Keratinocyte (primary cell): ENCODE measurements around the genes RNF133 and PAX4.

CAGE:
- cytosol, long polyA minus RNA = no peak
- cytosol, long polyA plus RNA = no peak
- long polyA plus RNA = no peak
- nucleus, long polyA minus RNA = no peak
- nucleus, long polyA plus RNA = no peak
Observed at GRCh38 chr7:121372418-121373117, 23.5 kb downstream of the FAM3C start.

GRCh38 chr7:122307154-122307531 lies 2.6 kb upstream of the FEZF1 start:
CAGE:
- cytosol, long polyA minus RNA = no peak
- cytosol, long polyA plus RNA = no peak
- long polyA plus RNA = no peak
- nucleus, long polyA minus RNA = no peak
- nucleus, long polyA plus RNA = no peak

GRCh38 chr7:122672115-122672401 lies 26.9 kb downstream of the RNF133 start:
CAGE:
- cytosol, long polyA minus RNA = no peak
- cytosol, long polyA plus RNA = no peak
- long polyA plus RNA = no peak
- nucleus, long polyA minus RNA = no peak
- nucleus, long polyA plus RNA = no peak

DNA sequence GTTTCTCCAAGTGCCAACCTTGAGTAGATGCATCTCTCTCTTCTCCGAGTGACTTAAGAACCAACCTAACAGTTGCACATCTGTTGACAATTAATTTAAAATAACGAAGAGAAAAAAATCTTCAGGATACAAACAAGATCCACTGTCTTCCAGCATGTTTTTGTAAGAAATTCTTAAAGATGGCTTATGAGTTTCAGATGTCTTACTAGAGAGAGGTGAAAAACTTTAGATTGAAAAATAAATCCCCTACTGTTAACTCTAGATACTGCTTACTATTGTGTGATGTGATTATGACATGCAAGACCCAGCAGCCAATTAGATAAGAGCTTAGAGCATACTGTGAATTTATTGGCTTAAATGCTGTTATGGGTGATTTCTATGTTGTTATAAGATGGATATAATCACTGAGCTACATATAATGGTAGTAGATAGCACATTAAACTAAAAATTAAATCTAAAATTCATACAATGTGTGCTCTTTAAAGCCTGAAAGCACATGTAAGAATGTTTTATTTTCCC lies at the start of gene RNF133:
TSS of gene RNF133 (minus strand) at position 232 of the 519 bp plus-strand sequence.
CAGE:
- cytosol, long polyA minus RNA = no peak
- cytosol, long polyA plus RNA = no peak
- long polyA plus RNA = no peak
- nucleus, long polyA minus RNA = no peak
- nucleus, long polyA plus RNA = no peak

GRCh38 chr7:122828662-122829339 lies 57.5 kb downstream of the CADPS2 start:
CAGE:
- cytosol, long polyA minus RNA = no peak
- cytosol, long polyA plus RNA = no peak
- long polyA plus RNA = no peak
- nucleus, long polyA minus RNA = no peak
- nucleus, long polyA plus RNA = no peak

DNA sequence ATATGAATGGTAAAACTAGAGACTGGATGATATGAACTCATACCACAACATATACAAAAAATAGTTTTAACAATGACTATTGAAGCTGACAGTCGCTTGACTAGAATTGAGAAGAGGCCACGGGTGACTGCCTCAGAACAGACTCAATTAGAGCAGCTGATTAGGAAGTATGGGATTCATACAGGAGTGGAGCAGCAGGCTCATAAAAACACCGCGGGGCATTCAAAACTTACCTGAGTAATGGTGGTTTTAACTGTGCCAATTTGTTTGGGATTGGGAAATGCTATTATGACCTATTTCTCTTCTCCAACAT lies 2.1 kb downstream of the CADPS2 start:
CAGE:
- cytosol, long polyA minus RNA = no peak
- cytosol, long polyA plus RNA = no peak
- long polyA plus RNA = no peak
- nucleus, long polyA minus RNA = no peak
- nucleus, long polyA plus RNA = no peak

CAGE:
- cytosol, long polyA minus RNA = no peak
- cytosol, long polyA plus RNA = no peak
- long polyA plus RNA = no peak
- nucleus, long polyA minus RNA = no peak
- nucleus, long polyA plus RNA = no peak
Observed at GRCh38 chr7:122913617-122914114, 27.4 kb upstream of the CADPS2 start.

GRCh38 chr7:123041034-123041404 lies 45.5 kb upstream of the TAS2R16 start:
CAGE:
- cytosol, long polyA minus RNA = no peak
- cytosol, long polyA plus RNA = no peak
- long polyA plus RNA = no peak
- nucleus, long polyA minus RNA = no peak
- nucleus, long polyA plus RNA = no peak

DNA sequence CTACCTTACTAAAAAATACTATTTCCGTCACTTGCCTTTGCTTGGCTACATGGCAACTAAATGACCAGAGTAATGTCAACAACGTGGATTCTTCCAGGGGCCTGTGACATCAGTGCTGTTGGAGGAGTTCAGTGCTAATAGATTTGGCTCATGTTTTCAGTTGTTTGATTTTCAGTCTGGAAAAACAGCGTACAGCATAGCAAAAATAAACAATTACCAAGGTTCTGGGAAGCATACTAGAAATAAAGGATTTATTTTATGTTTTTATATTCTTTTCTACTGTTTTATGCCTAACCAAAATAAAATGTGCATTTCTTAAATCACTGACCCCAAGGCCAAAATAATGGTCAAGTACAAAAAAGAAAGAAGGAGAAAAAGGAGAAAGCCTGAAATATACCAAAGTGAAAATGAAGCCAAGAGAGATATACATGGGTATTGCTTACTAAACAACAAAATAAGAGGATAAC lies 2.8 kb upstream of the ASB15 start:
CAGE:
- cytosol, long polyA minus RNA = no peak
- cytosol, long polyA plus RNA = no peak
- long polyA plus RNA = no peak
- nucleus, long polyA minus RNA = no peak
- nucleus, long polyA plus RNA = no peak

CAGE:
- cytosol, long polyA minus RNA = no peak
- cytosol, long polyA plus RNA = no peak
- long polyA plus RNA = no peak
- nucleus, long polyA minus RNA = no peak
- nucleus, long polyA plus RNA = no peak
Observed at GRCh38 chr7:123622453-123623167, 21.0 kb downstream of the ASB15 start.

GRCh38 chr7:123645247-123646043 lies 10.2 kb upstream of the LMOD2 start:
CAGE:
- cytosol, long polyA minus RNA = no peak
- cytosol, long polyA plus RNA = no peak
- long polyA plus RNA = no peak
- nucleus, long polyA minus RNA = no peak
- nucleus, long polyA plus RNA = no peak

GRCh38 chr7:123673800-123674003 lies 18.0 kb downstream of the LMOD2 start:
CAGE:
- cytosol, long polyA minus RNA = no peak
- cytosol, long polyA plus RNA = no peak
- long polyA plus RNA = no peak
- nucleus, long polyA minus RNA = no peak
- nucleus, long polyA plus RNA = no peak

DNA sequence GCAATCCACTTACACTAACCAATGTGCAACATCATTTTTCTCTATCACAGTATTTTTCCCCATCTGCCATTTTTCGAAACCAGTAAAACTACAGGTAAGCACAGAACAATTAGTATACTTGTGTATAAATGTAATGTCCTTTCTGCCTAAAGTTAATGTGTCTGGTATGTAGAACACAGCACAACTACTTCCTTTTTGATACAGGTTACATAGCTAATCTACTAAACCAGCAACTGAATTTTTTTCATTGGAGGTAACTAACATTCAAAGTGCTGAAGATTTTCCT lies 2.1 kb downstream of the WASL start:
CAGE:
- cytosol, long polyA minus RNA = no peak
- cytosol, long polyA plus RNA = no peak
- long polyA plus RNA = no peak
- nucleus, long polyA minus RNA = no peak
- nucleus, long polyA plus RNA = no peak

DNA sequence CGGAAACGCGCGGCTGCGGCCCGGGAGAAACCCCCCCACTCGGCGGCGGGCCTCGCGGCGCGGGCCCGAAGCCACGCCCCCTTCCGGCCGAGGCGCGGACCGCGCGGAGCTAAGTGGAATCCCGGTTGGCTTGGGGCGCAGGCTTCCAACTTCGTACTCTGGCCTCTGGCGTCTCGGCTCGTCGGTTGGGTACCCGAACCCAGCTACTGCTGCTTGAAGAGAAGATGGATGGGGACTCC lies 234 bp upstream of the WASL start:
CAGE:
- cytosol, long polyA minus RNA = no peak
- cytosol, long polyA plus RNA = no peak
- long polyA plus RNA = start-site peak on the plus strand centred at position 107 of the sequence, 43 bp wide, 89 and 34 reads in 2 replicates
- nucleus, long polyA minus RNA = no peak
- nucleus, long polyA plus RNA = start-site peak on the plus strand centred at position 99 of the sequence, 27 bp wide, 39 and 23 reads in 2 replicates

GRCh38 chr7:124517863-124518084 lies 247.8 kb downstream of the GPR37 start:
CAGE:
- cytosol, long polyA minus RNA = no peak
- cytosol, long polyA plus RNA = no peak
- long polyA plus RNA = no peak
- nucleus, long polyA minus RNA = no peak
- nucleus, long polyA plus RNA = no peak

GRCh38 chr7:126494910-126495582 lies 757.7 kb downstream of the GRM8 start:
CAGE:
- cytosol, long polyA minus RNA = no peak
- cytosol, long polyA plus RNA = no peak
- long polyA plus RNA = no peak
- nucleus, long polyA minus RNA = no peak
- nucleus, long polyA plus RNA = no peak

GRCh38 chr7:127391289-127392468 lies 829 bp downstream of the ZNF800 start:
CAGE:
- cytosol, long polyA minus RNA = no peak
- cytosol, long polyA plus RNA = no peak
- long polyA plus RNA = no peak
- nucleus, long polyA minus RNA = no peak
- nucleus, long polyA plus RNA = no peak

CAGE:
- cytosol, long polyA minus RNA = no peak
- cytosol, long polyA plus RNA = no peak
- long polyA plus RNA = no peak
- nucleus, long polyA minus RNA = no peak
- nucleus, long polyA plus RNA = no peak
Observed at GRCh38 chr7:127617921-127618541, at the start of gene PAX4. Gene PAX4, minus strand, starts transcription at chr7:127618142.

DNA sequence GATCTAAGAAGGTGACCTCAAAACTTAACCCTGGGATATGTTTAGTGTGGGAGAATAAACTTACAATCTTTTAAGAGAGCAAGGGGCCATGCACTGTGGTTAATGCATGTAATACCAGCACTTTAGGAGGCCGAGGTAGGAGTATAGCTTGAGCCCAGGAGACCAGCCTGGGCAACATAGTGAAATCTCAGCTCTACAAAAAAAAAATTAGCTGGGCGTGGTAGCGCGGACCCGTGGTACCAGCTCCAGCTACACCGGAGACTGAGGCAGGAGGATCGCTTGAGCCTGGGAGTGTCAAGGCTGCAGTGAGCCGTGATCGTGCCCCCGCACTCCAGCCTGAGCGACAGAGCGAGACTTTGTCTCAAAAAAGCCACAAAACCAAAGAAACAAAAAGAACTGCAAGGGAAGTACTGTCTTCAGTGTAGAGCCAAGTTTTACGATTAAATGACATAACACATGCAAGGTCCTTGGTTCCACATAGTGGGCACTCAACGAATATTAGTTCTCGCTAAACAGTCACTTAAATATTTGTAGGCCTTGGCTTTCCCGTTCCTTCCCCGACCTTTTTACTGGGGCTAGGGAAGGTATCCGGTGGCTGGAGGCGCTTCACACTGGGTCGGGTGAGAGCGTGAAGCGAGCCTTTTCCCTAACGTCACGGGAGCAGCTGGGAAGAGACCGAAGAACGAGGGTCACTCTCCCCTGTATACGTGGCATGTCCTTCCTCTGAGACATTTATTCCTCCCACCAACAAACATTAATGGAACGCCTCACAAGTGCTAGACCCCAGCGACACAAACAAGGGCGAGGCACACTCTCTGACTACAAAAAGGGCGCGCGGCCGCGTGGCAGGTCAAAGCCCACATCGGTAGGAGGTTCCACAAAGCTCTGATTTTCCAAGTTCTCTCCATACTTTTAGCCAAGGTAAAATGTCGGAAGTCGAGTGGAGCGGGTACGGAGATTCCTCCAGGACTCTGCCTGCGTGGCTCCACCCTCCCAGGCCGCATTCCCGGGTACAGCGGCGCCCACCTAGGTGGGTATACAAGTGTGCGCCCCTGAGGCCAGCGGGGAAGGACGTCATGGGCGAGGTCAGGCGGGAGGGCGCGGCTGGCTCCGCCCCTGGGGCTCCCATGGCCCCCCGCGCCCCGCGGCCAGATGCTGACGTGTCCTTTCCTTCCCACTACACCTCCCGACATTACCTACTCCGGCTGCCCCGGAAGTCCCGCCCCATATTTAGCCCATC lies 811 bp upstream of the SND1 start:
CAGE:
- cytosol, long polyA minus RNA = no peak
- cytosol, long polyA plus RNA = no peak
- long polyA plus RNA = no peak
- nucleus, long polyA minus RNA = no peak
- nucleus, long polyA plus RNA = no peak

CAGE:
- cytosol, long polyA minus RNA = no peak
- cytosol, long polyA plus RNA = no peak
- long polyA plus RNA = no peak
- nucleus, long polyA minus RNA = no peak
- nucleus, long polyA plus RNA = no peak
Observed at GRCh38 chr7:127666790-127667575, 15.0 kb downstream of the SND1 start.